NCI-H460 (cell line): ENCODE results near the genes SLC12A4 and PLA2G15.

DNA sequence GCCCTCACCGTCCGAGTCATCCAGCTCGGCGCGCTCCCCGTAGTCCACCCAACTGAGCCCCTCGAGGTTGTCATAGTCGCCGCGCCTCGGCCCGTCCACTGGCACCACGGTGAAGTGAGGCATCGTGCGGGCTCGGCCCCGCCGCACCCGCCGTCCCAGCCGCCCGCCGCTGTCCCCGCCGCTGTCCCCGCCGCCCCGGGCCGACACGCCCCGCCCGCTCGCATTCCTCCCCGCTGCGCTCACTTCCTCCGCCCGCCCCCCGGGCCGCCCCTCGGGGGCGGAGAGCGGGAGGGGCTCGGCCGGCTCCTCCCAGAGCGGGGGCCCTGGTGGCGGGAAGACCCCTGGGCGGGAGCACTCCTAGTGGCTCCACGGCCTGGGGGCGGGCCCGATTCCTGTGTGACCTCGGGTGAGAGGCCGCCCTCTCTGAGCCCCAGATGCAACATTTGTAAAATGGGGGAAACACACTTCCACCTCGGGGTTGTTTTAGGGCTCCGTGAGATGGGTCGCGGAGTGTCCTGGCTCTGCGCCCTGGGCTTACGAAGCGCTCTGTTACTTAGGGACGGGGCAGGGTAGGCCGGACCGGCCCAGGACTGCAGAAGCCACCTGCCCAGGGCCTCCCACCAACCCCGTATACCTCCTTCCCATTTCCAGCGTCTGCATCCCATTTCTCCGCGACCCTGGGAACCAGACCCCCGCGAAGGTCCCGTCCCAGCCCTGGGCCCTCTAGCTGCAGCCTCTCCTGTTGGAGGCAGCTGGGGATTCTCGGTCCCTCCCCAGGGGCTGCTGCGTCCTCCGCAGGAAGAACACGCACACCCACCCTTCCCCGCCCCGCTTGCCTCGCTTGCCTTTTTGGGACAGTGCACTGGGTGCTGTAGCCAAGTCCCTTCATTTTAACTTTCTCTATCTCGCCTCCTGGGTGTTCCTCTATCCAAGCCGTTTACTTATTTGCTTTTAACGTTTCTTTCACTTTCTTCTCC is at the start of gene SLC12A4:
SLC12A4 (minus strand) TSS at position 207 of the 977 bp plus-strand sequence.
RAMPAGE:
- cytosol, long total RNA = no peak
- long total RNA = no peak
- nucleus, long total RNA = no peak

GRCh38 chr16:68031877-68032538 is 8.9 kb downstream of the DUS2 start:
RAMPAGE:
- cytosol, long total RNA = no peak
- long total RNA = no peak
- nucleus, long total RNA = no peak

RAMPAGE:
- cytosol, long total RNA = no peak
- long total RNA = no peak
- nucleus, long total RNA = no peak
Measured at GRCh38 chr16:68086172-68086715, 1.1 kb downstream of the NFATC3 start.

GRCh38 chr16:68233959-68234933 is 1.7 kb downstream of the ESRP2 start:
RAMPAGE:
- cytosol, long total RNA = no peak
- long total RNA = no peak
- nucleus, long total RNA = no peak

RAMPAGE:
- cytosol, long total RNA = no peak
- long total RNA = no peak
- nucleus, long total RNA = no peak
Measured at GRCh38 chr16:68245025-68245640, at the start of gene PLA2G15. PLA2G15 (plus strand) TSS chr16:68245373.

GRCh38 chr16:68283531-68284516 is 19.5 kb downstream of the SLC7A6 start:
RAMPAGE:
- cytosol, long total RNA = no peak
- long total RNA = no peak
- nucleus, long total RNA = no peak

DNA sequence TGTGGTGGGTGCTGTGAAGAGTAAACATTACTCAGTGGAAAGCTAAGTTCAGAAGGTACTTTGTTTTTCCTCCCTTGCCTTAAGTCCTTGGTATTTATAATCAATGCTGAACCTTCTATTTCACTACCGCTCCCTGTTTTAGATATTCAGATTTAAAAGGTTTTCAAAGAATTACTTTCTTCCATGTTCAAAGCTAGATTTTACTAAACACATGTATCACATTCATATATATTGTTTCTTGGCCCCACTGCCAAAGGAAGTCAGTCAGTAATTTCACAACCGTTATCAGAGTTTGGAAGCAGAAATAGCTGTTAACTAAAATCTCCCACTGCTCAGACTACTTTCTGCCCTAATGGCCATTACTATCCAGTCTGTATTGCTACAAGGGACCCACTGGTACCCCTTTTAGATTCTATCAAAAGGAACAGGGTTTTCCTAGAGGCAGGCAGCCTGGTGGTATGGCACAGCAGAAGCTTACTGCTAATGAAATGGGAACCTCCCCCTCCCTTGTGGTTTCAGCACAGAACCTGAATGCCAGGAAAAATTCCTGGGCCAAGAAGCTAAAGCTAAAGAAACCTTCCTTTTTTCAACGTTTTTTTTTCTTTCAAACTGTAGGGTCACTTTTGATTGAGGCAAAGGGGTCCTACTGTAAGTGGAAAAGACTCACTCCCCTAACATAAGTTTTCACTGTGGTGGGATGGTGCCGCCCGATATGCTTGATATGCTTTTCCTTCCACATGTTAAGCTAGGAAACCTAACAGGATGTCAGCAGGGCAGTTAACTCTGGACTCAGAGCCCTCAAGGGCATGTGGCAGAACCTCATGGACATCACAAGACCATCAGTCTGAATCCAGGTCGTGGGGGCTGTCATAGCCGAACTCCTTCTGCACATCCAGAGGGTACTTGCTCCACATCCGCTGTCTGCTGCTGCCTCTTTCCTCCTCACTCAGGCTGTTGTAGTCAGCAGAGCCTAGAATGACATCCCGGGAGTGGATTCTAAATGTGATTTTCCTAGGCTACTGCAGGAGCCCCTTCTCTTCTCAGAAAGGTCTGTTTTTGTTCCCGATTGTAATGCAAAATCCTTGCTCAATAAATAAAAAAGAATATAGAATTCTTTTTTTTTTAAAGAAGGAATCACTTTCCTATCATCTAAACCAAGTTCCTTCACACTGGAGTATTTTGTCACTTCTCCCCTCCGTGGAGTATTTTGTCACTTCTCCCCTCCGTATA is 9.9 kb downstream of the SLC7A6OS start:
RAMPAGE:
- cytosol, long total RNA = no peak
- long total RNA = no peak
- nucleus, long total RNA = no peak

DNA sequence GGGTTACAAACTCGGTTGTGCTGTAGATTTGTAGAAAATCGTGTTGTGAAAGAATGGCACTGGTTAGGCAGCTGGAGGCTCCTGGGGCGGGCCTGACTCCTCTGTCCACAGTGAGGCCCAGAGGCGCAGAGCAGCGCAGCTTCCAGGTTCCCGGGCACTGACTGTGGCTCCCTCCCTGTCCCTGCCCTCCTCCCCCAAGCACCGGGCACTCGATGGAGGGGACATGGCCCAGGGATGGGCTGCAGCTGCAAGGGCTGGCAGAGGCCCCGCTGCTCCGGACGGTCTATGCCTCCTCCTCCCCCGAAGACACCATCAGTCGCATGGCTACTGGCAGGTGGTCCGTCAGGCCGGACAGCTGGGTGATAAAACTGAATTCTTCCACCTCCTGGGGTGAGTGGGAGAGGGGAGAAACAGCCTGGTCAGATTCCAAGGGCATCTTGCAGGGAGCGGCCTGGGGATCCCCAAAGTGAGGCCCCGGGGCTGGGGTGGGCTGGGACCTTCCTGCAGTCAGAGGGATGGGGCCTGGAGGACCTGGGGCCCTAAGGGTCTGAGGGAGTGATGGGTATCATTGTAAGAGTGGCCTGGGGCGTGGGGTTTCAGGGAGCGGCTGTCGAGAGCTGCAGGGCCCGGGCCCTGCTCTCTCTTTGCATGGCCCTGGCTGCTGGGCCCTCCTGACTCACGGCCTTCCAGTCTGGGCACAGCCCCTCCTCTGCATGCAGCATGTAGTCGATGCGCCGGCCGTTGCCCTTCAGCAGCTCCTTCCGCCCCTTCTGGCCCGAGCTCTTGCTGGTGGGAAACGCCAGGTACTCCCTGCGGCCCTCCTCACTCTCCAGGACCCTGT is 50.3 kb downstream of the PRMT7 start:
RAMPAGE:
- cytosol, long total RNA = no peak
- long total RNA = no peak
- nucleus, long total RNA = no peak

GRCh38 chr16:68415925-68417109 is 32.0 kb downstream of the SMPD3 start:
RAMPAGE:
- cytosol, long total RNA = no peak
- long total RNA = no peak
- nucleus, long total RNA = no peak

GRCh38 chr16:68520662-68521268 is 18.3 kb upstream of the ZFP90 start:
RAMPAGE:
- cytosol, long total RNA = no peak
- long total RNA = no peak
- nucleus, long total RNA = no peak

DNA sequence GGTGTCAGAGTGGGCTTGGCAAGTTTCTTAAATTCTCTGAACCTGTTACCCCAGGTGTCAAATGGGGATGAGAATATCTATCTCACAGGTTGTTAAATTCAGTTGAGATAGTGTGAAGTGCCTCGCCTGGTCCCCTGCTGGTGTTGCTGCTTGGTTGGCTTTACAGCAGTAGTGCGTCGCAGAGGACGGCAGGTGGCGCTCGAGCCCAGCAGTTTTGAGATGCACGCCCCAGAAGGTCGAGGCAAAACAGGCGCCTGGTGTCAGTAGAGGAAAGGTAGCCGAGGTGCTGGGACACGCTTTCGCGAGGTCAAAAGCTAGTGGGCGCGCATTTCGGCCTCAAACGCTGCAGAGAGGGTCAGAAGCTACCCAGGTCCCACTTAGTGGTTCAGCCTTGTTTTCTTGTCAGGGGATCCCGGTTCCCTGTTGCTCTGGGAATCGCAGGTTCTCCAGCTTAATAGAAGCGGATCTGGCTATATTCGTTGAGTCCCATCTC is 10.4 kb upstream of the ZFP90 start:
RAMPAGE:
- cytosol, long total RNA = no peak
- long total RNA = no peak
- nucleus, long total RNA = no peak

DNA sequence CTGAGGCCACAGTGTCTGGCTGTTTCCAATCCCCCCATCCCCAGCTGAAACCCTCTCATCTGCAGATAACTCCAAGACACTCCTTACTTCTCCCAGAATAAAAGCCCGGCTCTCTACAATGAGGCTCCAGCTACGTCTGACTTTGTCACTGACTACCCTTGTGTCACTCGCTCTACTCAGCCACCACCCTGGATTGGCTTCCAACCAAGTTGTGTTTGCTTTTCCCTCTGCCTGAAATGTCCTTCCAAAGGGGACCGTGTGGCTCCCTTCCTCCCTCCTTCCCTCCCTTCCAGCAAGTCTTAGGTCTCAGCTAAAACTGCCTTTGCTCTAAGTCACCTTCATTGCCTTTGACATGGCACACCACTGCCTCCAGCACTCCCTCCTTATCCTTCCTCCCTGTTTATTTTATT is 42.8 kb downstream of the CDH1 start:
RAMPAGE:
- cytosol, long total RNA = no peak
- long total RNA = no peak
- nucleus, long total RNA = no peak

DNA sequence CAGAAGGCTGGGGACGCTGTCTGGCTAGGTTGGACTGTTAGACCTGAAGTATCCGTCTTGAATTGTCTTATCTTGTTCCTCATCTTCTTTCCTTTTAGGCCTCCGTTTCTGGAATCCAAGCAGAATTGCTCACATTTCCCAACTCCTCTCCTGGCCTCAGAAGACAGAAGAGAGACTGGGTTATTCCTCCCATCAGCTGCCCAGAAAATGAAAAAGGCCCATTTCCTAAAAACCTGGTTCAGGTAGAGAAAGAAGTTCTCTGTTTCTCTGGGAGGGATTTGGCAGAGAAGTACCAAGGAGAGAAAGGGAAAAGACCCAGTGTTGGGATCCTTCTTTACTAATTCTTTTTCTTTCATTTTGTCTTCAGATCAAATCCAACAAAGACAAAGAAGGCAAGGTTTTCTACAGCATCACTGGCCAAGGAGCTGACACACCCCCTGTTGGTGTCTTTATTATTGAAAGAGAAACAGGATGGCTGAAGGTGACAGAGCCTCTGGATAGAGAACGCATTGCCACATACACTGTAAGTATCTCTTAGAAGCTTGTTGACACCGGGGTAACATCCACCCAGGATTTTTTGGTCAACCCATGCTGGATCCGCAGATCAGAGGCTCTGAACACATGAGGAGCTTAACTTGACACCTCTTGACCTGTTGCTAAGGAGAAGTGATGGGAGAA is 34.9 kb upstream of the TANGO6 start:
RAMPAGE:
- cytosol, long total RNA = no peak
- long total RNA = no peak
- nucleus, long total RNA = no peak

RAMPAGE:
- cytosol, long total RNA = no peak
- long total RNA = no peak
- nucleus, long total RNA = no peak
Measured at GRCh38 chr16:68815309-68815825, 28.0 kb upstream of the TANGO6 start.

GRCh38 chr16:68841267-68841751 is 2.0 kb upstream of the TANGO6 start:
RAMPAGE:
- cytosol, long total RNA = no peak
- long total RNA = no peak
- nucleus, long total RNA = no peak

DNA sequence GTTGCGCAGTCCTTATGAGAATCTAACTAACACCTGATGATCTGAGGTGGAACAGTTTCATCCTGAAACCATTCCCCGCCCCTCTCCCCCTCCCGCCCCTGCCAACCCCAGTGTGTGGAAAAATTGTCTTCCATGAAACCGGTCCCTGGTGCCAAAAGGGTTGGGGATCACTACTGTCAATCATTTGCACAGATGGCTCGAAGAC is 72.9 kb downstream of the TANGO6 start:
RAMPAGE:
- cytosol, long total RNA = no peak
- long total RNA = no peak
- nucleus, long total RNA = no peak

DNA sequence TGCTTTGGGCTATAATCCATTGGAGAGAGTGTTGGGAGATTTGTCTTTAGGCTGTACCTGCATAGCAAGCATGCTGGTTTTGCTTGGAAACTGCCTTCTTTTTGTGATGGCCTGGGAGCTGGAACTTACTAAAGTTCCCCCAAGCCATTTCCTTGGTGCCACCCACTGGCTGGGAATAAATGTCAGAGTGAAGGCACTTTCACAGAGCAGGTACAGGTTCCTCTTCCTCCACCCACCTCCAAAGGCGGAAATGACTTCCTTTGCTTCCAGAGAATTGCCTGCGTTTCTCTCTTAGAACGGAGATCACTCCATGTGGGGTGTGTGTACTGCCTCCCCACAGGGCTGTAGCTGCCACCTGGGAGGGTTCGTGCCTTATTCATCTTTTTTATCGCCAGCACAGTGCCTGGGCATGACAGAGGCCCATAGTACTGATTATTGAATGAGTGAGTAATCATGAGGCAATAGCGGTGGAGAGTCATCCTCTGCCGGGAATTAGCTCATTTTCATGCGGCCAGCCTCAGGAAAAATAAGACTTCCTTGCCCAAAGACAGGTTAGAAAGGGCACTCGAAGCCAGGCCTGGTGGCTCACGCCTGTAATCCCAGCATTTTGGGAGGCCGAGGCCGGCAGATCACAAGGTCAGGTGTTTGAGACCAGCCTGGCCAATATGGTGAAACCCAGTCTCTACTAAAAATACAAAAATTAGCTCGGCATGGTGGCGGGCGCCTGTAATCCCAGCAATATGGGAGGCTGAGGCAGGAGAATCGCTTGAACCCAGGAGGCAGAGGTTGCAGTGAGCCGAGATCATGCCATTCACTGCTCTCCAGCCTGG is 32.1 kb upstream of the HAS3 start:
RAMPAGE:
- cytosol, long total RNA = no peak
- long total RNA = no peak
- nucleus, long total RNA = no peak

RAMPAGE:
- cytosol, long total RNA = no peak
- long total RNA = no peak
- nucleus, long total RNA = no peak
Measured at GRCh38 chr16:69328969-69329794, 1.2 kb downstream of the PDF start.

DNA sequence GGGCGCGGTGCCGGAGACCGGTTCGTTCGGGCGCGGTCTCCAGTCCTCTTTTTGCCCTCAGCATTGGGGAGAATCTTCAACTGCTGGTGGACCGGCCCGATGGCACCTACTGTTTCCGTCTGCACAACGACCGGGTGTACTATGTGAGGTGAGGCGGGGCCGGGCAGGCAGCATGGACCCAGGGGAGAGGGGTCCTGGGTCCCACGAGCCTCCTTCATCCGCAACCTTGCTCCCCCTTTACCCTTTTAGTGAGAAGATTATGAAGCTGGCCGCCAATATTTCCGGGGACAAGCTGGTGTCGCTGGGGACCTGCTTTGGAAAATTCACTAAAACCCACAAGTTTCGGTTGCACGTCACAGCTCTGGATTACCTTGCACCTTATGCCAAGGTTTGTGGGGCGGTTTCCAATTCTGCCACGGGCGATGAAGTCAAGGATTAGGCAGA is 395 bp downstream of the NIP7 start:
RAMPAGE:
- cytosol, long total RNA = no peak
- long total RNA = no peak
- nucleus, long total RNA = no peak

DNA sequence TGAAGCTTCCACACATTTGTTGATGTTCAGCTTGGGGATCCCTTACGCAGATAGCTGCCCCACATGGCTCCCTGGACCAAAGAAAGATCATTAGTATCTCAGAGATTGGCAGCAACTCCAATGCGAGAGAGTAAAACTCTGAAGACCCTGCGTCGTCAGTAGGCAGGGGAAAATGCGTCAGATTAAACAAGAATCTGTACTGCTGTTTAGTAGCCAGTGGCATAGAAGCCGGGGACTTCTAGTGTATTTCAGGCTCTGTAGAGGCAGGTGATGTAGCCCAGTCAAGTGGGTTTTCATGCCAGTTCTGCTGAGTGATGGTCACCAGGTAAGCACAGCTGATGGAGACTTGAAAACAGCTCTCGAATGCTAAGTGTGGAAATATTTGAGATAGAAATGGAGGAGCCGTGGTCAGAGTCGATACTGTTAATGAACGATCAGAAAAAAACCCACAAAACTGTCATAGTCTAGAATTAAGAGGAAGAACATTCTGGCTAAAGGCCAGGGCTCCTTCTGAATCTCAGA is 24.4 kb upstream of the CLEC18A start:
RAMPAGE:
- cytosol, long total RNA = no peak
- long total RNA = no peak
- nucleus, long total RNA = no peak